ENCODE results near the gene HCAR2.

- PRO-cap = no peak
- RRBS = 96% methylated on average over 7 of the region's 24 CpGs
Measured at GRCh38 chr12:121831432-121832369, 27.0 kb downstream of the HPD start.

GRCh38 chr12:121950096-121950494 lies 31.7 kb downstream of the CFAP251 start:
- PRO-cap = no peak
- RRBS = no CpG with 5 or more reads among the region's 4 CpGs

DNA sequence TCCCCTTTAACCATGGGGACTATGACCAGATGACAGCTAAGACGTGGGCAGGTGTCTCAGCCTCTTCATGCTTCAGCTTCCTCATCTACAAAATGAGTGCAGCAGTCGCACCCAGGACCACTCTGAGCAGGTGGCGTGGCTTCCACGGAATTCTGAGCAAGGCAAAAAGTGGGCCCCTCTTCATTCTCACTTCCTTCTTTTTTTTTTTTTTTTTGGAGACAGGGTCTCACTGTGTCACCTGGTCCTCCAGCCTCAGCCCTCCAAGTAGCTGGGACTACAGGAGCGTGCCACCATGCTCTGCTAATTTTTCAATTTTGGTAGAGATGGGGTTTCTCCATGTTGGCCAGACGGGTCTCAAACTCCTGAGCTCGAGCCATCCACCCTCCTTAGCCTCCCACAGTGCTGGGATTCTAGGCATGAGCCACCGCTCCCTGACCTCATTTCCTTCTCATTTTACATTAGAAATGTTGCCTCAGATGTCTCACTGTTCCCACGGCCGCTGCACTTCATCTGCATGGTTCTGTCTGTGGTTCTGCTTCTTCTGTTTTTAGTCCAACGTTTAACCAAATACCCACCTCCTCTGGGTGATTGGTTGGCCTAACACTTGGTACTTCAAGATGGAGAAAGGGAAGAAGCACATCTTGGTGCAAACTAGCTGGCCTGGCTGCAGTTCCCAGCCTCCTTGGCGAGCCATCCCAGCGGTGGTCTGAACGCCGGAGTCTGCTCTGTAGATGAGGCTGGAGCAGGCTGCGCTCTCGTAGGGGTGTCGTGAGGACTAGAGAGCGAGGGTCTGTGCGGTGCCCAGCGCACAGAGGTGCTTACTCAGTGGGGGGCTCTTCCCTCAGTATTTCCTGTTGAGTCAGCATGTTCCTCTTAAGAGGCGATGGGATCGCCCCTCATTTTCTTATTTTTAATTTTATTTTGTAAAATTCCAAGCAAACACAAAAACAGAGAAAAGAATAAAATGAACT lies 41.2 kb upstream of the BCL7A start:
- PRO-cap = no peak
- RRBS = no CpG with 5 or more reads among the region's 23 CpGs

GRCh38 chr12:122062530-122063801 lies 15.6 kb upstream of the MLXIP start:
- PRO-cap = no peak
- RRBS = no CpG with 5 or more reads among the region's 25 CpGs

GRCh38 chr12:122116760-122117464 lies 38.4 kb downstream of the MLXIP start:
- PRO-cap = no peak
- RRBS = no CpG with 5 or more reads among the region's 15 CpGs

DNA sequence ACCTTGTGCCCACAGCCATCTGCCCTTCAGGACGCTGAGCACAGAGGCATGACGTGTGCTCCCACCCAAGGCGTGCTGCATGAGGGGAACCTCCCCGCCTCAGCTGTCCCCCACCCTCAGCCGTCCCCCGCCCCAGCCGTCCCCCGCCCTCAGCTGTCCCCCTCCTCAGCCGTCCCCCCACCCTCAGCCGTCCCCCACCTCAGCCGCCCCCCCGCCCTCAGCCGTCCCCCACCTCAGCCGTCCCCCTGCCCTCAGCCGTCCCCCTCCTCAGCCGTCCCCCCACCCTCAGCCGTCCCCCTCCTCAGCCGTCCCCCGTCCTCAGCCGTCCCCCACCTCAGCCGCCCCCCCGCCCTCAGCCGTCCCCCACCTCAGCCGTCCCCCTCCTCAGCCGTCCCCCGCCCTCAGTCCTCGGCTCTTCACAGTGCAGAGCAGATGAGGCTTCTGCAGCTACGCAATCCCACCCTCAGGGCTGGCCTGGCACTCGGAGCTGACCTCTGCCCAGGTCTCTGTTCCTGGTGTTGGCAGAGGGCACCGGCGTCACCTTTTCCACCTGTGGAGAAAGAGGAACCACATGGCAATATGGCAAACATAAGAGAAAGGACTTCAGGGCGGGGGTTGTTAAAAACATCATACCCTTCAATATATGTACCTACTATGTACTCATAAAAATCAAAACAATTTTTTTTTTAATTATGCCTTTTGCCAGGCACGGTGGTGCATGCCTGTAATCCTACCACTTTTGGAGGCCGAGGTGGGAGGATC lies 45.7 kb downstream of the MLXIP start:
- PRO-cap = no peak
- RRBS = no CpG with 5 or more reads among the region's 34 CpGs

GRCh38 chr12:122135101-122135862 lies 38.7 kb downstream of the IL31 start:
- PRO-cap = no peak
- RRBS = 96% methylated on average over 8 of the region's 25 CpGs

- PRO-cap = no peak
- RRBS = no CpG with 5 or more reads among the region's 8 CpGs
Measured at GRCh38 chr12:122196785-122197399, 6.6 kb upstream of the B3GNT4 start.

- PRO-cap = no peak
- RRBS = no CpG with 5 or more reads among the region's 5 CpGs
Measured at GRCh38 chr12:122319227-122319542, 52.9 kb upstream of the VPS33A start.

DNA sequence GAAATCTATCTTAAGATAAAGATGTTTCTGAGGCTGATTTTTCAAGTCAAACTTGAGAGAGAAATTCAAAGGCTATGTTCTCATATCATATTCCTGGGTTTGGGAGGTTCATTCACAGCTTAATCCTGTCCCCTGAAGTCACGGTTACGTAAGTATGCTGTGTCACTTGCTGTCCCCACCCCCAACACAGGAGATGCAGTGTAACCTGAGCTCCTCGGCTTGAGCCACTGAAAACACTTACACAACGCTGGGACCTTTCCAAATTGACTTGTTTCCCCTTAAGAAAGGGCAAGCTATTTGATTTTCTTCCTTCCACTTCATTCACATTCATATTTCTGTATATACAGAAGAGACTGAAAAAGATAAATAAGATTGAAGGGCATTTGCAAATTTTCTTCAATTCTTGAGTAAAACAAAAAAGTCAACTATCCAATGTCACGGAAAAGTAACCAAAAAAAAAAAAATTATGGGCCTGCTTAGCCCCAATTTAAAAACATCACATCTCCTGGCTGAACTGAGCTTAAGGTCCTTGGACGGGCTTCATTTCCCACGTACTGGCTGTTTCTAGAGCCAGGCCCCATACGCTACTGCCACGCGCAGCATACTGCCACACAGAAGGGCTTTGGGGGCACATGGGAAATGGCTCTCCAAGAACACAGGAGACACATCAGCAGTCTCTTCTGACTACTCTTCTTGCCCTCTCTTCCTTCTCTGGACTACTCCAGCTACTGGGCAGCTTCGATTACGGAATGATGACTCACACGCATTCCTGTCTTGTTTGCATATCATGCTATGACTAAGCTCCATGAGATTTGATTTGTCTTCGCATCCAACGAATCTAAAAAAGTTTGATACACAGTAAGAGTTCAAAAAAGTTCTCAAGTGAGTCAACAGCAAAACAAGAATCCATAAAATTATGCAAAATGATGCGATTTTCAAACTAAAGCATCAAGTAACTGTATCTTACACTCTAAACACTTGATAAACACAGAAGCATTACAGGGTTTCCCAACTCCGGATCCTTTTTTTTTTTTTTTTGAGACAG lies 22.3 kb downstream of the CLIP1 start:
- PRO-cap = bidirectional peak, plus-strand start at position 261 of the sequence, minus-strand start at position 101 of the sequence; bidirectional peak, plus-strand start at position 861 of the sequence, minus-strand start at position 713 of the sequence
- RRBS = no CpG with 5 or more reads among the region's 17 CpGs

DNA sequence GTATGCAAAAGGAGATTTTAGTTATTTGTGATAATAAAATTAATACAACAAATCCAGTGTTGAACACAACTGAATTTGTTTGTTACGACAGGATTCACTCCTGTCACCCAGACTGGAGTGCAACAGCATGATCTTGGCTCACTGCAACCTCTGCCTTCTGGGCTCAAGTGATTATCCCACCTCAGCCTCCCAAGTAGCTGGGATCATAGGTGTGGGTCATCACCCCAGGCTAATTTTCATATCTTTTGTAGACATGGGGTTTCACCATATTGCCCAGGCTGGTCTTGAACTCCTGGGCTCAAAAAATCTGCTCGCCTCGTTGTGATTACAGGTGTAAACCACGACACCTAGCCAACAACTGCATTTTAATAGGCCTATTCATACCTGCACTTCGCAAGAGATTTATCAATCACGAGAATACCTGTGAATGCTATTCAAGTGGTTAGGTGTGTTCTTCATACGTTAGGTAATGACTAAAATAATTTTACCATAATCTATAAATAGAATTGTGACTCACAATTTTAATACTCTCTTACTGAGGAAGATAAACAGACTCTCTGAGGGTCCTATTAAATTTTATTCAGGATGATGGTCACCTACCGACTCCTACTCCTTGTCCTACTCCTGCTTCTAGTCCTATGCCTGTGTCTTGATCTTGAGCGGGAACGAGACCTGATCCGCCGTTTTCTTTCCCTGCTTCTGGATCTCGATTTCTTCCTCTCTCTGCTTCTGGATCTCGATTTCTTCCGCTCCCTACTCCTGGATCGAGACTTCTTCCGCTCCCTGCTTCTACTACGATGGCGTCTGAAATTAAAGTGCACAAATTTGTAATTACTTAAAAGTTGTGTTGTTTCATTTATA lies 9.9 kb downstream of the RSRC2 start:
- PRO-cap = no peak
- RRBS = no CpG with 5 or more reads among the region's 19 CpGs

DNA sequence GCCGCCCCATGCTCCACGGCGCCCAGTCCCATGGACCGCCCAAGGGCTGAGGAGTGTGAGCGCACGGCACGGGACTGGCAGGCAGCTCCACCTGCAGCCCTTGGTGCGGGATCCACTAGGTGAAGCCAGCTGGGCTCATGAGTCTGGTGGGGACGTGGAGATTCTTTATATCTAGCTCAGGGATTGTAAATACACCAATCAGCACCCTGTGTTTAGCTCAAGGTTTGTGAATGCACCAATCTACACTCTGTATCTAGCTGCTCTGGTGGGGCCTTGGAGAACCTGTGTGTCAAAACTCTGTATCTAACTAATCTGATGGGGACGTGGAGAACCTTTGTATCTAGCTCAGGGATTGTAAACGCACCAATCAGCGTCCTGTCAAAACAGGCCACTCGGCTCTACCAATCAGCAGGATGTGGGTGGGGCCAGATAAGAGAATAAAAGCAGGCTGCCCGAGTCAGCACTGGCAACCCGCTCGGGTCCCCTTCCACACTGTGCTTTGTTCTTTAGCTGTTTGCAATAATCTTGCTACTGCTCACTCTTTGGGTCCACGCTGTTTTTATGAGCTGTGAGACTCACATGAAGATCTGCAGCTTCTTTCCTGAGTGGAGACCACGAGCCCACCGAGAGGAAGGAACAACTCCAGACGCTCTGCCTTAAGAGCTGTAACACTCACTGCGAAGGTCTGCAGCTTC lies 65.4 kb downstream of the KNTC1 start:
- PRO-cap = no peak
- RRBS = no CpG with 5 or more reads among the region's 21 CpGs

- PRO-cap = no peak
- RRBS = no CpG with 5 or more reads among the region's 5 CpGs
Measured at GRCh38 chr12:122646916-122647205, 56.3 kb downstream of the HCAR2 start.

- PRO-cap = no peak
- RRBS = no CpG with 5 or more reads among the region's 28 CpGs
Measured at GRCh38 chr12:122702761-122703750, at the start of gene HCAR2. TSS of gene HCAR2 (minus strand) at chr12:122703357.

GRCh38 chr12:122826115-122826664 lies 9.1 kb upstream of the HIP1R start:
- PRO-cap = no peak
- RRBS = no CpG with 5 or more reads among the region's 9 CpGs

DNA sequence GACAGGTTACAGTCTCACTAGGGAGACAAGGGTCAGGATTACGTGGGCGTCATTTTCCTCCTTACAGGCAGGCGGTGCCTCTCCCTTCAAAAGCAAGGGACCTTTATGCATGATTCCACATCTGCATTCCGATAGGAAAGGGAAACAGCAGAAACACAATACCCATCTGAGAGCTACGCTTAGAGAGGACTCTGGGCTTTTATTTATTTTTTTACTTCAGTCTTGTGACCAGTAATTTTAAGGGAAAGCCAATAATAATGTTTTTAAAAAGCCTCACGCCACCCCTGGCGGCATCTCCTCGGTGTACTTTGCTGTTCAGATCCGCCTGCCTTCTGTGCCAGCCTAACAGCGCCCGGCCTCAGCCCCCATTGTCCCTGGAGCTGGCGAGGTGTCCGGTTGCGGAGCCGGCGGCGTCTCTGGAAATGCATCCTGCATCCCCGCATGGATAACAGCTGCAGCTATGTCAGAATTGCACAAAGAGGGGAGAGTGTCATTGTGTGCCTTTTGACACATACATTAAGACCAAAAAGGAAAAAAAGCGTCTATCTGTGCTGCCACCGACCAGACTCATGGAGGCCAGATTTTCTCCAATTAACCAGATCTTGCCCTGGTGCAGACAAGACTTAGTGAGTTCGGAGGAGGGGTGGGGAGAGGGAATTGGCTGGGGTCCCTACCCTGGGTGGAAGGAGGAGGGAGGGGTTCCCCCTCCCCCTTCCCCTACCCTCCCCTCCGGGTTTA lies 707 bp upstream of the HIP1R start:
- PRO-cap = unidirectional peak, plus-strand start at position 118 of the sequence
- RRBS = 9% methylated on average over 3 of the region's 22 CpGs

- PRO-cap = no peak
- RRBS = no CpG with 5 or more reads among the region's 12 CpGs
Measured at GRCh38 chr12:122854253-122854658, 19.0 kb downstream of the HIP1R start.

DNA sequence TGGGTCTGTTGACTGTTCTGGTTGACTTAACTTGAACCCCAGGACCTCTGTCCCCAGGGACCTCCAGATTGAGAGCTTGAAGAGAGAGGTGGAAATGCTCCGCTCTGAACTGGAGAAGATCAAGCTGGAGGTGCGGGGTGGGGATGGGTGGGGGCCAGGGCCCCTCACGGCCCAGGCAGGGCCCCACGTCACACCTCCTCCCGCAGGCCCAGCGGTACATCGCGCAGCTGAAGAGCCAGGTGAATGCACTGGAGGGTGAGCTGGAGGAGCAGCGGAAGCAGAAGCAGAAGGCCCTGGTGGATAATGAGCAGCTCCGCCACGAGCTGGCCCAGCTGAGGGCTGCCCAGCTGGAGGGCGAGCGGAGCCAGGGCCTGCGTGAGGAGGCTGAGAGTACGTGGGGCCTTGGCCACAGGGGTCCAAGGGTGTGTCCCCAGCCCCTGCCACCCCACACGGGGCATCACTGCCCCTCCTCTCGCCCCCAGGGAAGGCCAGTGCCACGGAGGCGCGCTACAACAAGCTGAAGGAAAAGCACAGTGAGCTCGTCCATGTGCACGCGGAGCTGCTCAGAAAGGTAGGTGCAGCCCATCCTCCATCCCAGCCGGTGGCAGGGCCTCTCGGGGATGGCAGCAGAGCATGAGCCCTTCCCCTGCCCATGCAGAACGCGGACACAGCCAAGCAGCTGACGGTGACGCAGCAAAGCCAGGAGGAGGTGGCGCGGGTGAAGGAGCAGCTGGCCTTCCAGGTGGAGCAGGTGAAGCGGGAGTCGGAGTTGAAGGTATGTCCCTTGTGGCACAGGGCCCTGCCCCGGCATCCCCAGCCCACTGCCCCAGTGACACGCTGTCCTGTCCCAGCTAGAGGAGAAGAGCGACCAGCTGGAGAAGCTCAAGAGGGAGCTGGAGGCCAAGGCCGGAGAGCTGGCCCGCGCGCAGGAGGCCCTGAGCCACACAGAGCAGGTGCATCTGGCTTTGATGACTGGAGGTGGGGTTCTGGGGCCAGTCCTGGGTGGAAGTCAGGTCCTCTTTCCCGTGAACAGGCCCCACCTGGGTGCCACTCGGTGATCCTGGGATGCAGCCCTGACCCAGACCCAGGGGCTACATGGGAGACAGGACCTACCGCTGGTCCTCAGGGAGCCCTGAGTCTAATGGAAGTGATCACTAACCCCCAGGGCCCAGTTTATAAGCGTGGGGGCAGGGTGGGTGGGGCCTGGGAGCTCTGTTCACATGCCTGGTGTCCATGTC lies 20.9 kb downstream of the HIP1R start:
- PRO-cap = no peak
- RRBS = 96% methylated on average over 3 of the region's 44 CpGs

GRCh38 chr12:122864144-122864910 lies 29.1 kb downstream of the HIP1R start:
- PRO-cap = no peak
- RRBS = 97% methylated on average over 9 of the region's 16 CpGs

GRCh38 chr12:122866231-122867424 lies 29.3 kb downstream of the VPS37B start:
- PRO-cap = no peak
- RRBS = 97% methylated on average over 6 of the region's 56 CpGs

Measured in Caco-2 (cell line).